Pulmonary artery (tissue), 1 donor: ENCODE data around the genes ENDOD1 and SESN3.

- PRO-cap, result no peak
Observed at GRCh38 chr11:95080971-95082133, 8.3 kb upstream of the ENDOD1 start.

- PRO-cap, result no peak
Observed at GRCh38 chr11:95088846-95089326, 760 bp upstream of the ENDOD1 start.

DNA sequence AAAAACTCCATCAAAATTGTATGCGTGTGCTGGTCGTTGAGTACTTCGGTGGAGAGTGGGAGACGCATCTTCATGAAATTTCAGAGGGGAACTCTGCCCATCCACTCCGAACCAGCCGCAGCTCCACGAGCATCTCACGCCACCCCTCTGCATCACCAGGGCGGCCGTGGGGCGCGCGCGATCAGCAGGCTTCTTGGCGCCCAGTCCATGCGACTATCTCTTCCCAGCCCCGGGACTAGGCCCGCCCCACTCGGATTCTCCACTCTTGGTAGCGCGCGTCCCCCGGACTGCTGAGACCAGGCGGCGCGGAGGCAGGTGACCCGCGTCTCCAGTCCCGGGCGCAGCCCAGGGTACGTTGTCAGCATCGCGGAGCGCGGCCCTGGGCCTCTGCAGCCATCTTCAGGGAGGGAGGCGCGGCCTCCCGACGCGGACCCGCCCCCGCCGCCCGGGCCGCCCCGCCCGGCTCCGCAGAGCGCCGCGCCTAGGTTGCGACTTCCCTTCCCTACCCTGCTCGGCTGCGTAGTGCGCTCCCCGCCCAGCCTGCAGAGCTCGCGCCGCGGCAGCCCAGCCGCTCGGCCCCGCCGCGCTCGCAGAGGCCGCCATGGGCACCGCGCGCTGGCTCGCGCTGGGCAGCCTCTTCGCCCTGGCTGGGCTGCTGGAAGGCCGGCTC lies at the start of gene ENDOD1:
ENDOD1 (plus strand) TSS at position 520 of the 670 bp plus-strand sequence.
- PRO-cap, result bidirectional peak, plus-strand start at position 293 of the sequence, minus-strand start at position 136 of the sequence; bidirectional peak, plus-strand start at position 491 of the sequence, minus-strand start at position 381 of the sequence

DNA sequence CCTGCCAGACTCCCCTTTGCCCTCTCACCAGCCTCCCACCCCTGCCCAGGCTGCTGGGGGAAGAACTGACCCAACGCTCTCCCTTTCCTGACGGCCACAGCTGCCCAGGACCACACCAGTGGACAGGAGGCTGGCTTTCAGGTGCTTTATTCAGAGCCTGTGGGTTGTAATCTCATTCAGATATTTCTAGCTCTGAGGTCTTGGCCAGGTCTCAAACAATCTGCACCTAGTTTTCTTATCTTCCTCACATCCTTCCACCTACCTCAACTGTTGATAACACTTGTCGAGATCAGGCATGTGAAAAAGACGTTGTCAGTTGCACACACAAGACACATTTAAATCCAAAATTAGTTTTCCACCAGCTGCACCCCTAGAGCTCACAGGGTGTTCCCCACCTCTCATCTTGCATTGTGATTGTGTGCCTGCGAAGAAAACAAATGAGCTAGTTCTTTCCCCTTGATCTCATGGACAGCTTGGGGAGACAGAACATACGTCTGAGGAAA lies 1.6 kb downstream of the ENDOD1 start:
- PRO-cap, result no peak

DNA sequence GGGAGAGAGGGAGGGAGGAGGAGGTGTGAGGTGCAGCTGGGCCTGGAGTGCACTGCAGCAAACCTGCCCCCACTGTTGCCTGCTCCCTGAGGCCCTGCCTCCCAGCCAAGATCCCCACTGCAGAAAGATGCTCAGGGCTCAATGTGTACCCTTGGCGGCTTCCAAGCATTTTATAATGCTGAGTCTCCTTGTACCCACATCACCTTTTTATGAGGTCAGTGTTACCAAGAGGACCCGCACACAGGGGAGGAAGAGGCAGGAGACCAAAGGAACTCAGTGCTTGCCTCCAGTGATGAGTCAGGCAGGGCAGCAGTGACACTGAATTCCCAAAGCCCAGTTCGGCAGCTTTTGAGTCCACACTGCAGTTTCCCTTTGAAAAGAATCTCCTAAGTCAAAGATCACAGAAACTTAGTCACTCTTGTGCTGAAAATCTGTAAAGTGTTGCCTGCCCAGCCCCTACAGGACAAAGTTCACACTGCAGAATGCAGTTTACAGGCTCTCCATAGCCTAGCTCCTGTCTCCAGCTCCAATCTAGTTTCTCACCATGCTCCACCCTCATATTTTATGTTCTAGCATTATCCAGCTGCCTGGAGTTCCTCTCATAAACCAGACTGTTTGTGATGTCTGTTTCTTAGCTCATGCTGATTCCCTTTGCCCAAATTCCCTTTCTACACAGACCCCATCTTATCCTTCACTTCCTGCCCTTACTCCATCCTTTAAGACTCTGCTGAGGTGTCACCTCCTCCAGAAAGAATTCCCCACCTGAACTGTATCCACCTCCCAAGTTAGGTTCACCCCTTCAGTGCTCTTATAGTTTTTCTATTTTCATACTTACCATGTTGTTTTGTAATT lies 3.3 kb downstream of the ENDOD1 start:
- PRO-cap, result no peak

DNA sequence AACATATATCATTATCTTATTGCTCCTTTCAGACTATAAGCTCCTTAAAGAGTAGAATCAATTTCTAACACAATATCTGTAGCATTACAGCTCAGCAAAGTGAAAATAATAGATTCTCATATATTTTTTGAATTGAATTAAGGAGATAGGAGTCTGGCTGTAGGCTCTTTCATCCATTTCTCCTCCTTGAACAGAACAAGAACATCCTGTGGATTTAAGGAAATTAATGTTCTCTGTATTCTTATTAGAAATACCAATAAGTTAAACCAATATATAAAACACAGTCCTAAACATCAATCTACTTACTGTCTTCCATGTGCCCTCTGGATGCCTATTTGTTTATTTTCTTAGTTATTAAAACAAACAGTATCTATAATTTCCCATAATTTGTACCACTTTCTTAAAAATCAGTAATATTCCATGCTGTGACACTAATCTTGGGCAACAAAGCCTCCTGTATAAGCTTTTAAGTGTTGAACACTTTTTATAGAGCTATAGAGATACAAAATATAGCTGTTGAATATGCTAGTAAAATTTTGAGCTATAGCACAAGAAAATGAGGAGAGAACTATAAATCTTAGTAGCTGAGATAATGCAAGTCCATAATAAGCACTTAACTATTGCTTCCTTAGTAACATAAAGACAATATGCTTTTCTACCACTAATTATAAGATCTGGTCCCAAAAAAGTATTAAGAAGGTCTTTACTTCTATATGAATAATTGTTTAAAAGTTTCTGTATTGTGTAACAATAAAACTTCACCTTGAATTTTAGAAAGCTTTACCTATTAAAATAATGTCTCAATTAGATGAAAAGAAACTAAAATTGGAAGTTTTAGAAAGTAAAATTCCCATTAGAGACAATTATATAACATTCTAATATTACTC lies 28.6 kb downstream of the SESN3 start:
- PRO-cap, result no peak

DNA sequence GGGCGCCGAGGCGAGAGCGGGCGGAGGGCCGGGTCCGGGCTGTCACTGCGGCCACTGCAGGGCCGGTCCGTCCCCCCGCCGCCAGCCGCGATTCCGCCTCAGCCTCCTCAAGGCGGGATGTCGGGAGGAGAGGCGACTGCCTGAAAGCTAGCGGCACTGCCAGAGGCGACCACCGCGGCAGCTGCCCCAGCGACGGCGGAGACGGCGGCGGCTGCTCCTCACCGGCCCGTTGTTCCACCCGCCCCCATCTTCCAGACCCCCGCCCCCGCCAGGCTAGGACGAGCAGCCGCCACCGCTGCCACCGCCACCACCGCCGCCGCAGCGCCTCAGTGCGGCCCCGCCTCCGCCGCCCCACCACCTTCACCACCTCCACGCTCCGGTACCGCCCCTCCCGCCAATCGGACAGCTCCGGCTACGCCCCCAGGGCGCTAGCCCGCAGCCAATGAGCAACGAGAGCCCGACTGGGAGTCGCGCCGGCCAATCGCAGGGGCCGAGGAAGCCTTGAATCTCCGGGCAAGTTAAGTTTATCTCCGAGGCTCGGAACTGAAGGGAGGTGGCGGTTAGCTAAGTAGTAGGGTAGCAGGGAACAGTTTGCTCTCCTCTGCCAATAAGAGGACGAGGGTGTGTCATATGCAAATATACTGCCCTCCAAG lies at the start of gene SESN3:
SESN3 (minus strand) TSS at position 333 of the 653 bp plus-strand sequence.
- PRO-cap, result bidirectional peak, plus-strand start outside the sequence, minus-strand start at position 333 of the sequence

DNA sequence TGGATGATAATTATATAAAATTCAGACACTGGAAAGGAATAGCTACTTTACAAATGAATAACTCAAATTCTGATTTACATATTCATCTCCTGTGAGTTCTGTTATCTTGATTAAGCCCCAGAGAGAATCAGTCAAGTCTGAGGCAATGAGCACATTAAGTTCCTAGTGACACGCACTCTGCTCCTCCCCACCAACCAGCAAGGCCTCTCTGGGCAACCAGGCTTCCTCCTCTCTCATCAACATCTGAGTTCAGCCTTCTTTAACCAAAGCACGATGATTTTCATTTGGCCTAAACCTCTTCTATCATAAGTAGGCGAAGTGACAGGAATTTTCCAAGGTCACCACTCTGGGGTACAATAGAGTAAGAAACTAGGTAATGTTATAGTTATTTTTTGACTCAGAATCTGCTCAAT lies 114.9 kb downstream of the FAM76B start:
- PRO-cap, result no peak

DNA sequence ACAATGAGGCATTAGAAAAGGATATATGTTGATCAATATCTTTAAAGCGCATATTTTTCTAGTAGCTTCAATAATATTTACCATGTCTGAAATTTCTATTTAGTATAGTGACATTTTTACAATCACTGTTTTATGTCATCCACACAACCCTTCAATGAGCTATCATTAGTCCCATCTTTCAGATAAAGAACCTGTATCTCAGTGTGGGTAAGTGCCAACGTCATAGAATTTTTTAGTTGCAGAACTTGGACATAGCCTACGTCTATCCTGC lies 101.2 kb downstream of the FAM76B start:
- PRO-cap, result no peak

DNA sequence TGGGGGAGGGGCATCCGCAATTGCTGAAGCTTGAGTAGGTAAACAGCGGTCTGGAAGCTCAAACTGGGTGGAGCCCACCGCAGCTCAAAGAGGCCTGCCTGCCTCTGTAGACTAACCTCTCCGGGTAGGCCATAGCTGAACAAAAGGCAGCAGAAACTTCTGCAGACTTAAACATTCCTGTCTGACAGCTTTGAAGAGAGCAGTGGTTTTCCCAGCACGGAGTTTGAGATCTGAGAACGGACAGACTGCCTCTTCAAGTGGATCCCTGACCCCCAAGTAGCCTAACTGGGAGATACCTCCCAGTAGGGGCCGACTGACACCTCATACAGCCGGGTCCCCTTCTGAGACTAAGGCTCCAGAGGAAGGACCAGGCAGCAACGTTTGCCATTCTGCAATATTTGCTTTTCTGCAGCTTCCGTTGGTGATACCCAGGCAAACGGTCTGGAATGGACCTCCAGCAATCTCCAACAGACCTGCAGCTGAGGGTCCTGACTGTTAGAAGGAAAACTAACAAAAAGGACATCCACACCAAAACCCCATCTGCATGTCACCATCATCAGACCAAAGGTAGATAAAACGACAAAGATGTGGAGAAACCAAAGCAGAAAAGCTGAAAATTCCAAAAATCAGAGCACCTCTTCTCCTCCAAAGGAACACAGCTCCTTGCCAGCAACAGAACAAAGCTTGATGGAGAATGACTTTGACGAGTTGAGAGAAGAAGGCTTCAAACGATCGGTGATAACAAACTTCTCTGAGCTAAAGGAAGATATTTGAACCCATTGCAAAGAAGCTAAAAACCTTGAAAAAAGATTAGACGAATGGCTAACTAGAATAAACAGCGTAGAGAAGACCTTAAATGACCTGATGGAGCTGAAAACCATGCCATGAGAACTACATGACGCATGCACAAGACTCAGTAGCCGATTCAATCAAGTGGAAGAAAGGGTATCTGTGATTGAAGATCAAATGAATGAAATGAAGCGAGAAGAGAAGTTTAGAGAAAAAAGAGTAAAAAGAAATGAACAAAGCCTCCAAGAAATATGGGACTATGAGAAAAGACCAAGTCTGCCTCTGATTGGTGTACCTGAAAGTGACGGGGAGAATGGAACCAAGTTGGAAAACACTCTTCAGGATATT lies 16.7 kb downstream of the CEP57 start:
- PRO-cap, result no peak

- PRO-cap, result no peak
Observed at GRCh38 chr11:95875114-95876161, 48.5 kb downstream of the MTMR2 start.

DNA sequence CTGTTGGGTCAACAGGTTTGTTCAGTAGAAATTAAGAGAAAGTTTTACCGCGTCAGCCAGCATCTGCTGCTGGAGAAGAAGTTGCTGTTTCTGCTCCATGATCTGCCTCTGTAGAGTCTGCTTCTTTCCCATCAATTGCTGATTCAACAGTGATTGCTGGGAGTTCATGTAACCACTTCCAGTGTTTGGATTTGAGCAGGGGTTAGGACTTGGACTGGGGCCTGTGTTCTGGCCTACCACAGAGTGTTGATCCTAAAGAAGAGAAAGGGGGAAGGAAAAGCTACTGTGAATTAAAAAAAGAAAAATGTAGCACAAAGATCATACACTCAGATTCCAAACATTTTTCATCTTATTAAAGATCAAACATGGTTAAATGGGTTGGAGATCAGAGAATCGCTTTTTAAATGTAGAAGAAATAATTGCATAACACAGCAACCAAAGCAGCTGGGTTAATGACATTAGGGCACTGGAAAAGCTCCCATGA lies 67.6 kb upstream of the MTMR2 start:
- PRO-cap, result no peak

DNA sequence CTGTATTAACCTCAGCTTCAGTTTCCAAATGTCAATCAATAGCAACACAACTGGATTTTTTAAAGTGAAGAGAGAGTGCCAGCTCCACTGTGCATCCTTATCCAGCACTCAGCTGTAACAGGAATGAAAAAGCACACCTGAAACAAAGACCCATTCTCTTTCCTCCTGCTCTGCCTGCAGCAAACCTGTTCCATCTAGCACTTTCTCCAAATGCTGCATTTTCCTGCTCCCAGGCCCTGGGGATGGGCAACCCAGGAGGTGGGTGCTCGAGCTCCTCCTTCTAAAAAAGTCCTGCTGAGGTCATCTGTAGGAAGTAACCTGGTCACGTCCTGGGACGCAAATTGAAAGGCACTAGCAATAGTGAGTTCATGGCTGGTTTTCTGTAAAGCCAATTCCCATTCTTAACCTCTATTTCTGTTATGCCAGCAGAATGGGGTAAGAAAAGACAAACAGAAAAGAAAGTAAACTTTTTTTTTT lies 173.8 kb downstream of the MAML2 start:
- PRO-cap, result no peak

DNA sequence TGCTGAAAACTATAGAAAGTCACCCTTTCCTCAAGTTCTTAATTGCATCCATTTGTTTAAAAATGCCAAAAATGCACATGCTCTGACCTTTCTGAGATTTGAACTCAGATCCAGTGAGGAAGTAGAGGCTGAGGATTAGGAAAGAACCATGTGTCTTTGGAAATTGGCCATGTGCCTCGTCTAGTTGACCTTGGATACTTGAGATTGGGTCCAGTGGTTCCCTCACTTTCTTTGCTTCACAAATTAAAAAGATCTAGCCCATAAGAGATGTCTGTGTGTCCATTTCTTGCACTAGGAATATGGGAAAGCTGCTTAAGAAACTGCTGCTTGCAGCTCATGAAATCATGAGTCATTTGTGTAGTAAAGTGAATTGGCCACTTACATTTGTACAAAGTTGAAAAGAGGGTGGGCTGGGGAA lies 128.2 kb downstream of the MAML2 start:
- PRO-cap, result no peak

DNA sequence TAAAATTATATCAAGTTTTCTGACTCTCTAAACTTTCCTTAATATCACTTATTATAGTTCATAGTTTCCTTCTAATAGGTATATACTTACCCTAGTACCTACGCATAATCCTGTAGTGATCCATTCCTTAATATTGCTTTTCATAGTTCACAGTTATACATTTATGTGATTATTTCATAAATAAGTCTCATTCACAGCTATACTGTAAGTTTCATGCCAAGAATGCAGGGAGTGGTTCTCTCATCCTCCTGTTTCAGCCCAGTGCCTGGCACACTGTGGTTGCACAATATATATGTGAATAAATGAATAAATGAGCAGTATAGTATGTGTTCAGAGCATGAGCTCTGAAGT lies 115.8 kb downstream of the MAML2 start:
- PRO-cap, result no peak

DNA sequence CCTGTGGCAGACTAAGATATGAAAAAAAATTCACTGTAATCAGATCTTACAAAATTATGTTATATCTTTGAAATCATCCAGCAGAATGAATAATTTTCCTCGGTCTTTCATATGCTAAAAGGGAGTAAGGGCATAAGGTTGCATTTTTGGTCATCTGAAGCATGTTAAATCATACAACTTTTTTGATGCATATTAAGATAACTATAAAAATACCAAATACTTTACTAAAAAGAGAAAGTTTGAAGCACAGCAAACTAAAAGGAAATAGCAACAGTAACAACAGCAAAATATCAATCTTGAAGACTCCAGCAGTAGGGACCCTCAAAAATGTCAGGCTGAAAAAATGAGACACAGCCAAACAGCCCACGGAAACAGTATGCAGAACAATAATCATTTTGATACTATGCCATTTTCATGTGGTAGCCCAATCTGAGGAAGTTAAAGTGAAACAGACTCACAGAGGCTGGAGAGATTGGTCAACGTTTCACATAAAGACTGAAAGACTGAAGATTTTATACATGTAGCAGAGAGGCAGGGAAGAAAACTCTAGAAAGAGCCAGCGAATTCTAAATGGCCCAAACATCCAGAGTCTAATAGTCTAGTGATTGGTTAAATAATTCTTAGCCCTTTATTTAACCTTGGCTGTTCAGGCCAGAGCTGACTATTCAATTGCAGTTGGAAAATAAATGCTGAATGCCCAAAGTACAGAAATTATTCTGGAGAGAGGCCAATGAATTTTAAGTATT lies 49.5 kb downstream of the MAML2 start:
- PRO-cap, result no peak

DNA sequence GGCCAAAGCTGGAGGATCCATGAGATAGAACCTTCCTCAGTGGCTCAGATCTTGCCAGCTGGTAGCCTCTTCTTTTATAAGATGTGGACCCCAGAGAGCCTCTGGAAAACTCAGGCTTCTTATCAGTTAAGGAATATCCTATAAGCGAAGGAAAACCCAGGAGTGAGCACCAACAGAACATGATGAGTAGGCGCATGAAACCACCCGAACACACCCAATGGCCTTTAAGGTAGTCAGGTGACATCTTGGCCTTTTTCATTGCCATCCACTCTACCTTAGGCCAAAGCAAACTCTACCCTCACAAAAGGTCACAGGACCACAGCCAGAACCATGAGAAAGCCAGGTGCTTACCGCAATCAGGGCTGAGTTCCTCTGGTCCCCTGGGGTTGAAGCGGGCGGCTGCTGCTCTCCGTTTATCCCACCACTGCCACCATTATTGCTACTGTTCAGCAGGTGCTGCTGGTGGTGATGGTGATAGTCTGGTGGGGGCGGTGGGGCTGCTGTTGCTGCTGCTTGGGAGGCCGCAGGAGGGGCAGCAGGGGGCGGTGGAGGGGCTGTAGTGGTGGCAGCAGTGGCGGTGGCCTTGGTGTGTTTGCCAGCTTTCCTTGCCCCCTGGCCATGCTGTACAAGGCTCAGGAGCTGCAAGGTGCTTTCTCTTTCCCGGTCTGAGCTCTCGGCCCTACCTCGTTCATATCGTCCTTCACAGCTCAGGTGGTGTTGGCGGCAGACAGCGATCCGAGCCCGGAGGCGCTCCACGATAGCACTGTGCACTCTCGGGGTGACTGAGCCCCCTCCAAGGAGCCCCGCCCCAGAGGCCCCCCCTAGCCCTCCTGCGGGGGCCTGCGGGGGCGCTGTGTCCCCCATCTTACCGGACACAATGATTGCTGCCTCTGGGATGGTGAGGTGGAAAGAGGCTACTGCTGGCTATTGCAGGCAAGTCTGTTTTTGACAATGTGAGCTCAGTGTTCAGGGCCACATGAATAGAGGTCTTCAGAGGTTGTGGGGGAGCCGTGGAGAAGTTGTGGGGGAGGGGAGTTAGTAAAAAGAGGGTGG lies 1.6 kb downstream of the MAML2 start:
- PRO-cap, result unidirectional peak, plus-strand start at position 375 of the sequence; bidirectional peak, plus-strand start at position 893 of the sequence, minus-strand start at position 767 of the sequence

DNA sequence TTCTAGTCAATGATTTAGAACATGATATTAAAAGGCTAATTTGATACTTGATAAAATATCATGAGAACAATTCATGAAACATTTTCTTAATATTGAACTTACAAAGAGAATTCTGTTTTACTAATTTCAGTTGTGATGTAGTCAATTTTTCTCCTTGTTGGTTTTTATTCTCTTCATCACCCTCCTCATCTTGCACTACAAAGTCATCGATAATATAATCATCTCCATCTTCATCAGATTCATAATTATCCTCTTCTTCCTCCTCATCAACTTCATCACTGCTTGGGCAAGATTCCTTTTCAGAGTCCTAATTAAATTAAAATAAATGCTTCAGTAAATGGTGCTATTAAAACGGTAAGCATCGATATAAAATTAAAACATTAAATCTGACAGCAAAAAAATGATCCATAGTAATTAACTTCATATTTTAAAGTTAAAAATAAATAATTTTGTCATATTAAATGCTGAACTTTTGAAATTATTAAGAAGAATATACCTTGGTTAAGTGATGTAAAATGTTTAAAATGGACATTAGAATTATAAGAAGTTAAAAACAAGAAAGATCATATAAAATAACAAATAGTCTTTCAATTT lies 6.4 kb downstream of the CCDC82 start:
- PRO-cap, result no peak

- PRO-cap, result bidirectional peak, plus-strand start at chr11:96390280, minus-strand start at chr11:96390238
Observed at GRCh38 chr11:96390137-96391199, 655 bp downstream of the JRKL start.

DNA sequence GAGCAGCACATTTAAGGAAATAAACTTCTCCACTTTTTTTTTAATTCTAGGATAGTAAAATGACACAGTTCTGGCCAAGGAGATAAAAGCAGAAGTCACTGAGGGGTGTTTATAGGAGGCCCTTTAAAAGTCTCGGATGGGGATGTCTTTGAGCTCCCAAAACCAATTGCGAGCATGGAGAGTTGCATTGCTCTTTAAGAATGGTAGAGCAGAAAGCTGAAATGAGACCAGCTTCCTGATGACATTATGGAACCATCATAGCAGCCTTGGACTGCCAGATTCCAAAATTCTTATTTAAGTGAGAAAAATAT lies 140.6 kb downstream of the CNTN5 start:
- PRO-cap, result no peak